Parotid gland (tissue), 1 donor: ENCODE data around the genes MSH4 and MIGA1.

GRCh38 chr1:75796163-75797365 lies at the start of gene MSH4:
Gene MSH4 (plus strand): TSS chr1:75796882.
- PRO-cap = no peak

DNA sequence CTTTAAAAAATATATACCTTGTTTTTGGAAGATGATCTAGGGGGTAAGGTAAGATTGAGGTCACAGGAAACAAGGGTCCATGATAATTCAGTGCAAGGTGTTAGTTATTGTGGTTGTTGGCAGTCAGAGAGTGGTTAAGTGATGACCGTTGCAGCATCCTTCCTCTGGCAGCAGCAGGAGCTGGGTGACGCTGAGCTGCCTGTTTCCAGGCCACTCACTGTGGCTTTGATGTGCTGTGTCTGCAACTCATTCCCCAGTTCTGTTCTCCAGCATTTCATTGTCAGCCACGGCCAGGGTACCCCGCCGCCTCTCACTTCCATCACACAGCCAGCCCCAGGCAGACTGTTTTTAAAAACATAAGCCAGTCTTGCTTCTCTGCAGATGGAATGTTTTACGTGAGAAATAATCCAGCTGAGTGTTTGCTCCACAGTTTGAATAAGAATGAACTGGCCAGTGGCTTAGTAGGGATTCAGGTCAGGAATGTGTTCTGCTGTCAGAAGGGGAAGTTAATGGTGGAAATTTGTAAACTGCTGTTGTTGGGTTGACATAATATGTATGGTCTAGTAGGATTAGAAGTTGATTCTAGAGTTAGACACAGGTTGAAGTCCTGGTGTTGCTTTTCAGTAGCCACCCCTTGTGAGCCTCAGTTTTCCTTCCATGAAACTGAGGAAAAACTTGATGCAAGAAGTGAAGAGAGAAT lies 21.5 kb upstream of the ST6GALNAC3 start:
- PRO-cap = no peak

GRCh38 chr1:76110097-76111074 lies 35.8 kb downstream of the ST6GALNAC3 start:
- PRO-cap = no peak

- PRO-cap = no peak
These were observed 44.6 kb downstream of the ST6GALNAC3 start for GRCh38 chr1:76119230-76119529.

DNA sequence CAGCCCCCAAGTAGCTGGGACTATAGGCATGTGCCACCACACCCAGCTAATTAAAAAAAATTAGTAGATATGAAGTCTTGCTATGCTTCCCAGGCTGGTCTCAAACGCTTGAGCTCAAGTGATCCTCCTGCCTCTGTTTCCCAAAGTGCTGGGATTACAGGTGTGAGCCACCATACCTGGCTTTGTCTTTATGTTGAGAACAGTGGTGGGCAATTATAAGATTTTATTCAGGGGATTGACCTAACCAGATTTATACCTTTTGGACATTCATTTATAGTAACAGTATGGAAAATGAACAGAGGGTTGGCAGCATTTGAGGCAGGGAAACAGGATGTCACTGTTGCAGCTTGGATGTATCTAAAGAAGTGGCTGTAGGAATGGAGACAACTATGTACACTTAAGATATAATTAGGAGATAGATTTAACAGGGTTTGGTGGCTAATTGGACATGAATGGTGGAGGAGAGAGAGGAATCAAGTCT lies 123.6 kb downstream of the ST6GALNAC3 start:
- PRO-cap = no peak

GRCh38 chr1:76254200-76254376 lies 179.5 kb downstream of the ST6GALNAC3 start:
- PRO-cap = bidirectional peak, plus-strand start at chr1:76254543, minus-strand start at chr1:76254274

- PRO-cap = no peak
These were observed 131.2 kb downstream of the AK5 start for GRCh38 chr1:77412819-77413599.

DNA sequence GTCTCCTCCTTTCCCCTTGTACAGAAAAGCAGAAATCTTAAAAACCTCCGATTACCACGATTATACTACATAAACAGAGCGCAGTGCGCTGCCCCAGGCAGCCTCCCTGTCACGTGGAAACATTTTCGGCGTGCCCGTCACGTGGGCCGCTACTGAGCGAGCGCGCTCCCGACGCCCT lies 271 bp upstream of the ZZZ3 start:
- PRO-cap = bidirectional peak, plus-strand start outside the sequence, minus-strand start at position 115 of the sequence

DNA sequence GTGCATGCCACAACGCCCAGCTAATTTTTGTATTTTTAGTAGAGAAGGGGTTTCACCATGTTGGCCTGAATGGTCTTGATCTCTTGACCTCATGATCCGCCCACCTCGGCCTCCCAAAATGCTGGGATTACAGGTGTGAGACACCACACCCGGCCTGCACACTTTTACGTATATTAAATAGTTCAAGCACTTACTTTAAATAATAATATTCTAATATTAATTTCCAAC lies 23.0 kb downstream of the USP33 start:
- PRO-cap = no peak

DNA sequence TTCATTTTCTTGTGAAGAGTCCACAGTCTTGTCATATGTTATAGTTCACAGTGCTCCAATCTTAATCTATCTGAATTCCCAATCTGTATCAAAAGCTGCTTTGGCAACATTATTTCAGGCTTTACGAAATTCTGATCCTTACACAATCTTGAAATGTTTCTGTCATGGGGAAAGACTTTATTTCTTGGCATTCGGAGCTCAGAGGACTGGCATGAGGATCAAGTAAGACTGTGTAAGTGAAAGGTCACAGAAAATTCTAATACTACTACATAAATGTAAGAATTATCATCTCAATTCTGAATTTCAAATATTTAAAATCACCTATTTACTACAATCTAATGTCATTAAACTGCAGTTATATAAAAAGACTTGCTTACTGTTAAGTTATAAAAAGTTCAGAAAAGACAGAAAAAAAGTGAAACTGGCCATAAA lies 2.0 kb downstream of the USP33 start:
- PRO-cap = no peak

DNA sequence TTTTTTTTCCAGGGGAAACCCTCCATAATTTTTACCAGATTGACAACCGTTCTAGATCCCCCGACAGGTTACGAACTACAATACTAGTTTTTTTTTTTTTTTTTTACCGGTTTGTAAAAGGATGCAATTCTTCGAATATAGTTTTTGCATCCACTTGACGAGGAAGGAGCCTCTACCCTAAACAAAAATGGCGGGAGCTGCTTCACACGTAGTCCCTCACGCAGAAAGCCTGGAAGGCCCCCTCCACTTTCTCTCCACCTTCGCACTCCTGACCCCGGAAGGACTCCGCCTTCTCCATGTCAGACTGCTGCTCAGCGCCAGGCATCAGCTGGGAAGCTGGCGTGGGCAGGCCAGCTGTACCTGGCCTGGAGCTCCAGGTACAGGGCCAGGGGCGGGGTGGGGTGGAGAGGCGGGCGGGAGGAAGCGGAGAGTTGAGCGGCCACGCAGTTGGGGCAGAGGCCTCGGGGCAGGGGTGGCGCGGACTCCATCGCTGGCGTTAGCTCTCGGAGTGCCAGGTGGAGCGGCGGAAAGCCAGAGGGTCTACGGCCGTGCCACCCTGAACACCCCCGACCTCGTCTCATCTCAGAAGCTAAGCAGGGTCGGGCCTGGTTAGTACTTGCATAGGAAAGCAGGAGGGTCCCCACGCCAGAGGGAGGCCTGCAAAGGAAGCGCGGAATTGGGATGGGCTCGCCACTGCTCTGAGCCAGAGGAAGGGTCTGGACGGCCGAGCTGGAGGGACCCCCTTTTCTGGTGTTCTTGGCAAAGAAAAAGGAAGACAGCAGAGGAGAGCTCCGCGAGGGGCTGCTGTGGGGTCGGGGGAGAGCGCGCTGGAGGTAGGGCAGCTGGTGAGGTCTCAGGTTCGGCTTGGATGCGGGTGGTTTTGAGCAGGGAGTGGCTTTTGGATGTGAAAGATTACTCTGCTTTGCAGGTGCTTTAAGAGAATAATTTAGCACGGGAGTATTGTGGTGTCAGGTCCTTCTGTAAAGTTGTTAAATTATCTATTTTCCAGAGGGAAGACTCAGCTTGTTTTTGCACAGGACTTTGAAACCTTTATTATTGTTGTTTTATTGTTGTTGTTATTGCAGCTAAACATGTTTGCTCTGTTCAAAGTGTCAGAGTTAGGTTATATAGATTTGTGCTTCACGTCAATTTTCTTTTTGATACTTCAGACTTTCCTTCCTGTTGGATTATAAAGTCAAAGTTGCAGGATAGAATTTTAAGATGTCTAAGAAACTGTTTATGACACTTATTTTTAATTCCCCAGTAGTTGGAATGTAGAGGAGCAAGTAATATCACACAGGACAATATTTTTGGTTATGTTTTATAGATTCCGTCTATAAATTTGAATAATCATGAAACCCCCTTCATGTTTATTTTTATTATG lies at the start of gene MIGA1:
Gene MIGA1, plus strand, starts transcription at position 290 of the 1,384 bp plus-strand sequence.
- PRO-cap = unidirectional peak, plus-strand start at position 327 of the sequence; unidirectional peak, plus-strand start at position 406 of the sequence; unidirectional peak, plus-strand start at position 450 of the sequence

- PRO-cap = no peak
These were observed 20.5 kb downstream of the FUBP1 start for GRCh38 chr1:77958345-77958808.

GRCh38 chr1:78045615-78045701 lies 308 bp upstream of the GIPC2 start:
- PRO-cap = no peak

GRCh38 chr1:78075616-78076032 lies 29.9 kb downstream of the GIPC2 start:
- PRO-cap = unidirectional peak, plus-strand start at chr1:78075852

- PRO-cap = no peak
These were observed 252.7 kb upstream of the ADGRL4 start for GRCh38 chr1:79259251-79259682.

DNA sequence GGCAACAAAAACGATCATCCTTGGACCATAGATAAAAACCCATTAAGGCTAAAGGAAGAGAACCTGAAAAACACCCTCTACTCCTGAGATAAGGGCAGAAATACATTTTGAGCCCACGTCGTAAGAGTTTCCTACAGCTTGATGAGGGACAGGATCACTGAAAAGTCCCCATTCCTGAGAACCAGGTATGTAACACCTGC lies 1050.8 kb upstream of the ADGRL2 start:
- PRO-cap = no peak

DNA sequence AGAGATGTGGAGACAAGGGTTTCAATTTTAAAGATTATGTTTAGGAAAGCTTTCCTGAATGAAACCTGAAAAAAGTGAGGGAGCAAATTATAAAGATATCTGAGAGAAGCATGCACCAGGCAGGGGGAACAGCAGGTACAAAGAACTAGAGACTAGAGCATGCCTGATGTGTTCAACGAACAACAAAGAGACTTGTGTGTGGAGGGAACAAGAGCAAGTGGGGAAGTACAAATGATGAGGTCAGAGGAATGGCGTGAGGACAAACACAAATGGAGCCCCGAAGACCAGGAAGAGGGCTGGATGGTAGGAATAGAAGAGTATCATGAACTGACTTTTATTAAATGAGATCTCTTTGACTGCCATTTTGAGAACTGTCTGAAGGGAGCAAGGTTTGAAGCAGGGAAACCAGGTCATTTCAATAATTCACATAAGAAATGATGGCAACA lies 993.8 kb upstream of the ADGRL2 start:
- PRO-cap = no peak

DNA sequence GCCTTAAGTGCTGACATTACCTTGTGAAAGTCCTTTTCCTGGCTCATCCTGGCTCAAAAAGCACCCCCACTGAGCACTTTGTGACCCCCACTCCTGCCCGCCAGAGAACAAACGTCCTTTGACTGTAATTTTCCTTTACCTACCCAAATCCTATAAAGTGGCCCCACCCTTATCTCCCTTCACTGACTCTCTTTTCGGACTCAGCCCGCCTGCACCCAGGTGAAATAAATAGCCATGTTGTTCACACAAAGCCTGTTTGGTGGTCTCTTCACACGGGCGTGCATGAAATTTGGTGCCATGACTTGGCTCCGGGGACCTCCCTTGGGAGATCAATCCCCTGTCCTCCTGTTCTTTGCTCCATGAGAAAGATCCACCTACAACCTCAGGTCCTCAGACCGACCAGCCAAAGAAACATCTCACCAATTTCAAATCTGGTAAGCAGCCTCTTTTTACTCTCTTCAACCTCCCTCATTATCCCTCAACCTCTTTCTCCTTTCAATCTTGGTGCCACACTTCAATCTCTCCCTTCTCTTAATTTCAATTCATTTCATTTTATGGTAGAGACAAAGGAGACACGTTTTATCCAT lies 555.2 kb upstream of the ADGRL2 start:
- PRO-cap = no peak

DNA sequence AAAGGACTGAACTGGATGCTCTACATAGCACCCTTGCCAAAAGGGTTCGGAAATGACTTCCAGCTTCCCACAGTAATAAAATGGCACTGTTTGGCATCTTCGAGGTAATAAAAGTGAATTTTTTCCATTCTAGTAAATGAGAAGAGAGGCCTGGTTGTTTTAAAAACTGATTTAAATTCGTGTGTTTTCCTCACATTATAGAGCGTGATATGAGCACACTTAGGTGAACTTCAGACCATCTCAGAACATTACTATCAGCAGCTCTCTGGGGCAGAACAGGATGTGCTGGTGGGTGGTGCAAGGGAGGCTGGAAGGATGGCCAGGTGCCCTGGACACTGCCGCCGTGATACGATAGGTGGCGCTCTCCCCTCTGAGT lies 386.5 kb upstream of the ADGRL2 start:
- PRO-cap = no peak

DNA sequence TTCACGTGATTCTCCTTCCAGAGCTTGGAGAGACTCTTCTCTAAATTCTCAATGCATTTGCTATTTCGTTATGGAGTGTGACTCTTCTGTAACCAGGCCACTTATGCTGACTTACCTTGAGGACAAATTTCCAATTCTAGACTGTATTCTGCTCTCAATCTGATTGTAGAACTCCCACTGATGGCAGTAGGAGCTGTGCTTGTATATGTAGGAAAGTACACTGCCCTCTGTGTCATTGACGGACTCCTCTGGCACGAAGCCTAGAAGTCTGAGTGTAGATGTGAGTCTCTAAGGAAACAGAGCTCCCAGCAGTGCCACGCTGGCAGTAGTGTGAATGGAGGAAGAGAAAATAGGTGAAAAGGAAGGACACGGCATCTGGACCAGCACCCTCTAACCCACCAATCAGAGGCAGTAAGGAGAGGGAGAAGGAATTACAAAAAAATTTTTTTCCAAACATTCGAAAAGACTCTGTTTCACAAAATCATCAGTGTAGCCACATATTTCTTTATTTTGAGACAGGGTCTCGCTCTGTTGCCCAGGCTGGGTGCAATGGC lies 130.4 kb upstream of the ADGRL2 start:
- PRO-cap = no peak